ENCODE measurements around a stretch of chr6.

DNA sequence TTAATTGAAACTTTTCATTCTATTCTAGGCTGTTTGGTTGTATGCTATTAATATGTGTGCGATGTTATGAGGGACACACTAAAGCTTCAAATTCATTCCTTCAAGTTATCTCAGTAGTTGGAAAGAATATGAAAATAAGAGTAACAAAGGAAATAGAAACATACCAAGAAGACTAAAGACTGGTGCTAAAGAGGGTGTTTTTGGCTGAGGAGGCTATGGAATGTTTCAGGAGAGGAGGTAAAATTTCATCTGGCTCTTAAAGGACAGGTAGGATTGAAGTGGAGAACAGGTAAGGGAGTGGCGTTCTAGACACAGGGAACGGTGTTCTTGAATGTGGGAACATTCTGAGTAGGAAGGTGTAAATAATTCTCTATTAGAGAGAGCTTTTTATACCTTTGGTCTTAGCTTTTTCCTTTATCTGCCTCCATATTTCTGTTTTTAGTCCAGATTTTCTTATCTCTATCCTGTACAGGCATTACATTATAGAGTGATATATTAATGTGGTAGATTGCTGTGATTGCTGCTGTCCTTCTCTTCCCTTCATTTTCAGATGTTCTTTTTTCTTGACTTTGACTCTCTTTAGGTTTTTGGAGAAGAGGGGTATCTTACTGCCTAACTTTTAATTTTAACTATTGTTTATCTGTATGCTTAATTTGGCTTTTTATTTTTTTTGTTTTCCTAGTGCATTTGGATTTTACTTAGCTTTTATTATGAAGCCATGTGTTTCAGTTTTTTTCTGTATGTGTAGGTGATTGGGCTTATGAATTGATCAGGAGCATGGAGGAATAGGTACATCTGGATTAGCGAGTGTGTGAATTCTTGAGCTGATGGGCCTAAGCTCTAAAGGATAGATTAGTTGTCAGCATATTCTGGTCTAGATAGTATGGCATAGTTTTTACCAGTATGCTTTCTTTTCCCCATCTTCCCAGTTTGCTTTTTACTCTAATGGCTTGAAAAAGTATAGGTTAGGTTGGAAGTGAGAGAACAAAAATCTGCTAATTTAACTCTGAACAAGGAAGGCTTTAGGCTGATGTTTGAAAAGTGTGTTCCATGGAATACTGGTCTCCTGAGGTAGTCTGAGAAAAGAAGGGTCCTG, 15.6 kb downstream of the QKI start:
- RRBS = no CpG with 5 or more reads among the region's 4 CpGs

- RRBS = no CpG with 5 or more reads among the region's 2 CpGs
Measured at GRCh38 chr6:163442162-163442660, 27.7 kb downstream of the QKI start.

DNA sequence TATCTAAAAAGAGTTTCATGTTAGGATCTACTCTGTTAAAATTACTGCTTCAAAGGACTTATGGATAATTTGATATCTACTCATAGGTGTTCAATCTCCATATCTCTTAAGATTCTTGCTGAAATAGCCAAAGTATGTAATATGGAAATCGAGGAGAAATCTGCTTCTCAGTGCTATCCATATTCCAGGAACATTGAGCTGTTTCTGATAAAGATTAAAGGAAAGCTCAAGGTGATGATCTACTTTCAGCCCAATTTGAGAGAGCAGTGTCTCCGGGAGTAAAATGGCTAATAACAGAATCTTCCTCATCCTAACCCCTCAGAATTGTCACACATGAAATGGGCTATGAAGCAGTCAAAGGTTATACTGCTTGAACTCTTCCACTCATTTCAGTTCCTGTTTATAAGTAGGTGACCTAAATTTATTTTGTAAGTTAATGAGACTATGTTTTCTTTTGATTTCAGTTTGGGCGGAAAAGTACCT, 47.0 kb downstream of the QKI start:
- RRBS = no CpG with 5 or more reads among the region's 3 CpGs

- RRBS = no CpG with 5 or more reads among the region's 6 CpGs
Measured at GRCh38 chr6:163464617-163465655, 50.4 kb downstream of the QKI start.

GRCh38 chr6:163472269-163473036, 57.9 kb downstream of the QKI start:
- RRBS = no CpG with 5 or more reads among the region's 4 CpGs

- RRBS = no CpG with 5 or more reads among the region's 4 CpGs
Measured at GRCh38 chr6:163482849-163483475, 68.4 kb downstream of the QKI start.

- RRBS = no CpG with 5 or more reads among the region's 3 CpGs
Measured at GRCh38 chr6:163507640-163508388, 93.3 kb downstream of the QKI start.

DNA sequence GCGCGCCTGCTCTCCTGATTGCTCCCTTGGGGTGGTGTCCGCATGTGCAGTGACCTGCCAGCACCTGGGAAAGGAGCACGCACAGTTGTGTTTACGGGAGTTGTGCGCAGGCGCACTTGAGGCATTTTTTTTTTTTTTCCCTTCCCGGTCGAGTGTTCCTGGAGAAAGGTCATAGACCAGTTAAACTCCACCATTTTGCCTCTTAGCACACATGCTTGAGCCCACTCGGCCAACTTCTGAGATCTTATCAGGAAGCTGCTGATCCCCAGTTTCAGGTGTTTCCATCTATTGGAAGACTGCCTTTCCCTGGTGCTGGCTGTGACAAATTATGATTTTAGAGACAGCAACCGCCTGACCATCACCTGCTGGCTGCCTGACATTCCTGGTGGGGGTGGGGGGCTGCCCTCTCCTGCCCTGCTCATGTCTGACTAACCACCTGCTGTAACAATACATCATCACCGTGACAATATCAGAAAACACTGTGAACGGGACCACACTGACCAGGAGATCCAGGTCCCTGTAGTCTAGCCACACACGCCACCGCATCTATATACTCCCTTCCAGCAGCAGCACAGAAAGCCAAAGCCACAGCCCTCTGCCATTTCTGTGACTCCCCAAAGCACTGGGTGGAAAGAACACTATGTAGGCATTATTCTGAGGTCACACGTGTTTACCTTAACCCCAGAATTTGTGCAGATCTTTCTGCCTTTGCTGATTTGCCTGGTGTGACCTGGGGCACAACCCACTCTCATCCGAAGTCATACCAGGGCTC, 537.5 kb downstream of the QKI start:
- RRBS = no CpG with 5 or more reads among the region's 17 CpGs

- RRBS = no CpG with 5 or more reads among the region's 10 CpGs
Measured at GRCh38 chr6:163965841-163966576, 551.5 kb downstream of the QKI start.

DNA sequence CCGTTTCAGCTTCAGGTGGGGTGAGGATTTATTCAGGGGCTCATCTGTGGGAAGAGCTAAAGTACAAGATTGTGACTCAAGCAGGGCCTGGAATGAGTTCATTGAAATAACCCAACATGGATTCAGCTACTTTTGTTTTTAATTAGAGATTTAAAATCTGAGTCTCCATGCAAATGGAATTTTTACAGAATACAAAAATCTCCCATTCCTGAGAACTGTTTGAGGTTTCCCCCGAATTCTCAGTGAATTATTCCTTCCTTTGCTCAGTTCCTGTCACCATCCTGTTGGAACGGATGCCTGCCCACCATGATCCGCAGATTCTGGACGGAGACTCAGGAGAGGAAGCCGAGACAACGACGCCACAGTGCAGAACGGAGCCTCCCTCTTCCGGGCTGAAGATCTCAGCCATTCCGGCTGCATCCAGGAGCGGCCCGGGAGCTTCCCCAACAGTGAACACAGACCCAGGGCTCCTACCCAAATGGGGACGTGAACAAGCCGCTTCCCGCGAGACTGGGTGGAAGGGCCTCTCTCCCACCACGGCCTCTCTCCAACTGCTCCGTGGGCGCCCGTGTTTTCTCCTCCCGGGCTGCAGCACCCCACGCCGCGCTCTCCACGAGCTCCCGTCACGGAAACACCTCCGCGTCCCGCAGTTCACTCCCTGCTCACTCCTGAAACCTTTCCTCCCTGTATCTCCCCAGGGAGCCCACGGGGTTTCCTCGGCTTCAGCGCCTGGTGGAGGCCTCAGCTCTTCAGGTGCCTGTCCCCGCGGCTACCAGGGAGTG, 922.4 kb downstream of the QKI start:
- RRBS = no CpG with 5 or more reads among the region's 36 CpGs

- RRBS = no CpG with 5 or more reads among the region's 4 CpGs
Measured at GRCh38 chr6:164507924-164508388, 801.4 kb downstream of the C6orf118 start.

DNA sequence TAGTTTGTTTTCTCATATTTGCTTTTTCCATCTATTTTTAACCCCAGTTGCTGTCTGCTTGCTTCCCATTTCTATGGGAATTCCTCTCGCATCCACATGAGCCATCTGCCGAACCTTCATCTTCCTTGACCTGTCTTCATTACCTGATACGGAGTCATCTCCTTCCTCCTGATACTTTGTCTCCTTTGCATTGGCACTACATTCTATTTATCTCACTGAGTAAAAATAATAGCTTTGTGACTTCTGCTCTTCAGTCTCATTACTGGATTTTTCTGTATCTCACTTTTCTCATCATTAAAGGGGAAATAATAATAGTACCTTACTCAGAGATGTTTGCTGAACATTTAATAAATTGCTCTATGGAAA, 299.3 kb downstream of the C6orf118 start:
- RRBS = no CpG with 5 or more reads among the region's 3 CpGs

- RRBS = no CpG with 5 or more reads among the region's 2 CpGs
Measured at GRCh38 chr6:165291578-165292041, 17.8 kb downstream of the C6orf118 start.

DNA sequence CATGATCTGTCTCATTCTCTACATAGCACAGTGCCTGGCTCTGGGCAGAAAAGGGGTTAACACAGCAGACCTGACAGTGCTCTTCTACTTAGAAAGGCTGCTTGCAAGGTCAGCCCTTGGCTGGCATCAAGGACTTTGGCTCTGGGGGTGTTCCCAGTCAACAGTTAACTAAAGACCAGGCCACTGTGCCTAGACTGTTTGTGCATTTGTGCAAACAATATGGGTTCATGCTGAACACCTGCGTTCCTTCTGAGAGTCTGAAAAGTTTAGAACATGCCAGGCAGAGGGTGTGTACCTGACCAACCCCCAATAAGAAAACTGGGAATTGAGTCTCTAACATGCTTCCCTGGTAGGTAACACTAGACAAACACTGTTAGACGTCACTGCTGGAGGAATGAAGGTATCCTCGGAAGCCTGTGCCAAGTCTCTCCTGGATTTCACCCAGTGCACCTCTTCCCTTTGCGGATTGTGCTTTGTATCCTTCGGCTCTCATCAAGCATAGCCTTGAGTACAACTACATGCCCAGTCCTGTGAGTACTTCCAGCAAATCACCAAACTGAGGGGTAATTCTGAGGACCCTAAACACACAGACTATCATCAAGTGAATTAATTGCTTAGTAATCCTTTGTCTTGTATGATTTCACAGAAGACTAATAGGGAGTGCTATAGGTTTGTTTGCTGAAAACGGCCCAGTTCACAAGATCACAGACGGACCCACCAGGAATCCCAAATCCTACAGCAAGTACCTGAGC, 110.6 kb downstream of the PDE10A start:
- RRBS = no CpG with 5 or more reads among the region's 7 CpGs

GRCh38 chr6:165663735-165664276, 765 bp upstream of the PDE10A start:
- RRBS = 11% methylated on average over 4 of the region's 38 CpGs

DNA sequence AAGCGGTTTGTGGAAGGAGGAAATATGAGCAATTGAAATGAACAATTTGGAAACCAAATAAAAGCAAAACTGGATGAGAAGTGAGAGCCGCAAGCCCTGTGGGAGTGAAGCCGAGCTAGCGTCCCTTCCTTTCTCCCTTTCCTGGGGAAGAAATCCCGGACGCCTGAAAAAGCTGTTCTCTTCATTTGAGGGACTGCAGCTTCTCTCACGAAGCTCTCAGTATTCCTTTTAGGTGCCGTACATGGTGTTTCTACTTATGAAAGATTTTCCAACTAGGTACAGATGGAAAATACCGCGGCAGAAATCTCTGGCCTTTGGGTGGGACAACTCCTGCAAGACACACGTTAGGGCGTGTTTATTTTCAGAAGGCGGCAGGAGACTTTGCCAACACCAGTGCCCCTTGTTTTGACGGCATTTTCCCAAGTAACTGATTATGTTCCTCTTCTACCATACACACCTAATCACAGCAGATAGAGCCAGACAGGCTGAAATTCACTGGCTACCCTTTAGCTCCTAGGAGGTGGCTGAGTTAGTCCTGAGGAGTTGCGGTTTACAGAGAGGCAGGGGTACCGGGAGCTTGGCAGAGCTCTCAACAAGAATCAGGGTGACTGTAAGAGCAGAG, 183.7 kb upstream of the PDE10A start:
- RRBS = no CpG with 5 or more reads among the region's 16 CpGs

DNA sequence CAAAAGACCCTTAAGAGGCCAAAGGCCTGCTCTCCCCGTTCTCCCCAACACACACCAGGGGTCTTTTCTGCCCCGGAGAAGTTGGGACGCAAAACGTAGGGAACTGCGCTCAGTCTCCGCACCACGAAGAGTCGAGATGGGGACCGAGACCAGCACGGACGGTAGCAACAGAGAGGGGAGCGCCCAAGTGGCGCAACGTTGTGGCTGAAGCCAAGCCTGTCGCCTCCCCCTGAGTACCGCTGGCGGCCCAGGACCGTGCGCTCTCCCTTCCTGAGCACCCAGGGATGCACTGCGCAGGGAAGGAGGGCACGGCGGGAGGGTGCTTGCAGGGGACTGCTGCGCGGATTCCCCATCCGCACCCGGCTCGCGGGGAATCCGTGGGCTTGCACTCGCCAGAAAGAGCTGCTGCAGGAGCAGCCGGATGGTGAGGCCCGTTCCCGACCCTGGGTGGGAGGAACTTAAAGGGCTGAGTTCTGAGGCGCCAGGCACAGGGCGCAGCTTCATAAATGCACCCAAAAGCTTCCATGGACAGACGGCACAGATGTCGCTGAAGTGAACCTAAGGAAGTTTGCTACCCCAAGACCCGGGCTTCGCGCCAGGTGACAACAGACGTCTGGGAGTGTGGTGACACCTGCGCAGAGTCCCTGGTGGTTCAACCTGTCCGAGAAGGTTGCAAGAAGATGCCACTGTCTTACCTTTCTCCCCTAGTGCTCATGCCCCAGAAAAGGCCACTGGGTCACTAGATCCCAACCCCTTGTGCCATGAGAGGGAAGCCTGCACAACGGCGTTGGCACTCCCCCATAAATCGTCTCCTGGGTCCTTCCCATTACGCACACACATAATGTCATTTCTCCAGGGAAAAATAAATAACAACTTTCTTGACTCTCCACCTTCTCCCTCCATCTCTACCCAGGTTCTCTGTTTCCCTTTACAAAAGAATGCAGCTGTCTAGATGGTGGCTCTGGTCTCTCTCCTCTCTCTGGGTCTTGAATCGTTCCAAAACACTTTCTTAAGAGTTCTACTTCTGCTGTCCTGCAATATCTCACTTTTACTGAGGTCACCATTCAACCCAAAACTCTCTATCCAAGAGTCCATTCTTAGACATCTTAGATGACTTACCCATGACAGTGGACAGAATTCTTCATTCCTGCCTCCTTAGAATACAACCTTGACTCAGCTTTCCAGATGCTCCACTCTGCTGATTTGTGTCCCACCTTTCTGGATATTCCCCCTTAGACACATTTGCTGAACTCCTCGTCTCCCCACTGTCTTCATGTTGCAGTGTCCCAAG, 178.5 kb downstream of the TBXT start:
- RRBS = 3% methylated on average over 6 of the region's 49 CpGs

DNA sequence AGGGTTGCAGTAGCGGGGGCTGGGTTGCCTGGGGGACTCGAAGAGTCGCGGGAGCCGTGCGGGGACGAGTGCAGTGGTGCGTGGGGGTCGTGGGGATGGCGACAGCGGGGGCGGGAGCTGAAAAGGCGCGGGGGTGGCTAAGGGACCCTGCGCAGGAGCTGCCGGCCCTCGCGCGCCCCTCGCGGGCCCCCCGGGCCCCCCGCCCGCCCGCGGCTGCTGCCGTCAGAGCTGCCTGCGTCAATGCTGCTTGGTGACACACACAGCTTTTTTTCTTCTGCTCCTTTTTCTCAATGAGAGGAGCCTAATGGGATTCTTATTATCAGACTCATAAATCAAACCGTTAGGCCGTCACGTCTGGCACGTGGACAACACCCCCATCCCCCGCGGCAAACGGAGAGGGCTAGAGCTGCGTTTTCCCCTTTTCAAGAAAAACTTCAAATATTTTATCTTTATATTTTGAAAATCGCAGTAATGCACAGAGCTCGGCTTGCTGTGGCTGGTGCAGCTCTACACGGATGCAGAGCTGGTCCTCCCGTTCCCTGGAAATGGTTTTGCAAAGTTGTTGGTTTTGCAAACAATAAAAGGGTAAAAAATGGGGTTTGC, 161.6 kb downstream of the TBXT start:
- RRBS = no CpG with 5 or more reads among the region's 40 CpGs

DNA sequence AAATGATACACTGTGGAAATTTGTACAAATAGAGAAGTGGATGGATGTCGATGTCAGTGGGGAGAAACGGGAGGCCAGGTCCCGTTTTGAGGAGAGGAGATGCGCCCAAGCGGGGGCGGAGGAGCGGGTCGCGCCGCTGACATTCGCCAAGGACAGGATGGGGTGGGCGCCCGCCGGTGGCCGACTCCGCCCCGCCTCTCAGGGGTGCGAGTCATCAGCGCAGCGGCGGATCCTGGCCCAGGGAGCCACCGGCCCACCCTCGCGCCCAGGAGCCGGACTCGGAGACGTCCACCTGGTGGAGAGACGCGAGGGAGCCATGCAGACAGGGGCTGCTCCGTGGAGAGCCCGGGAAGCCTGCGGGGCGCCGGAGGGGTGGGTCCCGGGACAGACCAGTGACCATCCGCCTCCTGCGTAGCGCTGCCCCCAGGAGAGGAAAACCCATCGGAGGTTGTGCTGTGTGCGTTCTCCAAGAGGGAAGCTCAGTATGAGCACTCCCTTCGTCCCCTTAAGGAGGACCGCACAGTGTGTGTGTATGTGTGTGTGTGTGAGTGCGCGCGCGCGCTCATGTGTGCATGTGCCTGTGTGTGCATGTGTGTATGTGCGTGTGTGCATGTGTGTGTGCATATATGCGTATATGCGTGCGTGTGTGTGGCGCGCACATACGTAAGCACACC, 159.2 kb downstream of the TBXT start:
- RRBS = 2% methylated on average over 16 of the region's 54 CpGs

DNA sequence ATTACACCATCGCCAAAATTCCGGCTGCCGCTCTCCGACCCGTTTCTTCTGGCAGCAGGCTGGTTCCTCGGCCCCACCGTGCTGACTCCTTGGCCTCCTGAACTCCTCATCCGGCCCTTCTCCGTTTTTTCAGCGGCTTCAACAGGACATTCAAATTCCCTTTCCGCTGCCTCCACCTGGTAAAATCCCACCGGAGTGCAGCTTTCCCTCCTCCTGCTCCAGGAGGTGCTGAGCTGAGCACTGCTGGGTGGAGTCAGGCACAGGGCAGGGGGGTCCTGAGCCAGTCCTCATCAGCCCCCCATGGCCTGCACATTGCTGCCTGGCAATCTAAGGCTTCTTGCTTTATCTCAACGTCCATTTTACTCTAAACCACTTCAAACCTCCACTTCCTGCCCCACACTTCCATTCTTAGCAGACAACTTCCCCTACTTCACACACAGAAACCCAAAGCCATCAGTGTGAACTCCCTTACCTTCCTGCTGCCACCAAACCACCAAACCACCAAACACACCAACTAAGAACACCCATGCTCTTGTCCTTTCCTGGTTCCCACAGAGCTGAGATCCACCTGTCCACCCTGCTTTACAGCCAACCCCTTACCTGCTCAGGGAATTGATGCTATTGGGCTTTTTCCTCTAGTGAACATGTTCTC, 8.8 kb downstream of the SFT2D1 start:
- RRBS = 86% methylated on average over 10 of the region's 13 CpGs